NCI-H460 (cell line): ENCODE measurements around a stretch of chr12.

DNA sequence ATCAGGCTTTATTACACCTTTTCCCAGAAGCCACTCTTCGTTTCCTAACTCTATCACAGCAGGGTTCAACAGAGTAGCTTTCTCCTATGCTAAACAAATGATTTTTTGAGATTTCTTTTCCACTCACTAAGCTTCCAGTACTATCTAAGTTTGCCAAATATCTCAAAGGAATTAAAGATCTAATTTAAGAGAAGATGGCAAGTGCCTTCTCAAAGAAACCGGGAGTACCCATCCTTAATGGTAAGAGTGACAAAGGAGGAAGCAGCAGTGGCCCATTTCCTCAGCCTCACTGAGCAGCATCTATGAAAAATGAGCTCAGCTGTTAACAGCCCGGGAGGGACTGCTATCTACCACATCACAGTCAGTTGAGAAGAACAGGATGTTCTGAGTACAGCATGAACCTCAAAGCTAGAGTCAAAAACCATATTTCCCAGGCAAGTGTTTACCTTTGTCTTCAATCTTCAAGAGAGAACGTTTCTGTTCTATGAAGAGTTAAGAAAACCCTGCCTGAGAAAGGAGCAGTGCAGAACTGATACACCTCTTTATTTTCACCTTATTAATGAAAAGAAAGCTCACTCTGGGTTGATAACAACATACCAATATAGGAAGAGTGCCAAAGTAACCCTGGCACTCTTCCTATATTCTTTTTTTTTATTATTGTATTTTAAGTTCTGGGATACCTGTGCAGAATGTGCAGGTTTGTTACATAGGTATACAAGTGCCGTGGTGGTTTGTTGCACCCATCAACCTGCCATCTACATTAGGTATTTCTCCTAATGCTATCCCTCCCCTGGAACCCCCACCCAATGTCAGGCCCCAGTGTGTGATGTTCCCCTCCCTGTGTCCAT, 115.0 kb downstream of the BTG1 start:
RAMPAGE:
- cytosol, long total RNA: no peak
- long total RNA: no peak
- nucleus, long total RNA: no peak

GRCh38 chr12:92108126-92108498, 37.5 kb downstream of the BTG1 start:
RAMPAGE:
- cytosol, long total RNA: no peak
- long total RNA: no peak
- nucleus, long total RNA: no peak

GRCh38 chr12:92340908-92341355, 195.3 kb upstream of the BTG1 start:
RAMPAGE:
- cytosol, long total RNA: no peak
- long total RNA: no peak
- nucleus, long total RNA: no peak

DNA sequence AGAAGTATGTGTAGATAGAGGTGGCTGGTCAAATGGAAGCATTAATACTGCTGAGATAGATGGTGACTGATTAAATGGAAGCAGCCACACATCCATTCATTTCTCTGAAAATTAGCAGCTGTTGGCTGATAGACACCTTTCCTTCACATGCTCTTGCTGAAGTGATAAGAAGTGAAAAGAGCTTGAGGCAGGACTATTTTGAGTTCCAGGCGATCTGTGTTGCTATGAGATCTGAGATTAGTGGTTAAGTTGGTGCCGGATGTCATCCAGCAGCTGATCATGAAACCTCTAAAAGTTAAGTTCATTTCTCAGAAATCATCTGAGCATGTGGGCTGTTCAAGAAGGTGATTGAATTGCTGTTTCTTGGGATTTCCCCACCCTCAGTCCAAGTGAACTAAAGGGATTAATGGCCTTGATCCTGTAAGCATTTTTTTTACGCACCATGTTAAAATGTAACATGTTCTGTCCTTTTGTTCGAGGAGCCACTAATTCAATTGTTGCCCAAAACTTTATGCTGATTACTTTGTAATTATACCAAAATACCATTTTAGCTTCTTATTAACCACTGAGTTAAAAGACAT, 258.2 kb upstream of the BTG1 start:
RAMPAGE:
- cytosol, long total RNA: no peak
- long total RNA: no peak
- nucleus, long total RNA: no peak

GRCh38 chr12:92445758-92446342, 256.9 kb upstream of the PLEKHG7 start:
RAMPAGE:
- cytosol, long total RNA: no peak
- long total RNA: no peak
- nucleus, long total RNA: no peak

DNA sequence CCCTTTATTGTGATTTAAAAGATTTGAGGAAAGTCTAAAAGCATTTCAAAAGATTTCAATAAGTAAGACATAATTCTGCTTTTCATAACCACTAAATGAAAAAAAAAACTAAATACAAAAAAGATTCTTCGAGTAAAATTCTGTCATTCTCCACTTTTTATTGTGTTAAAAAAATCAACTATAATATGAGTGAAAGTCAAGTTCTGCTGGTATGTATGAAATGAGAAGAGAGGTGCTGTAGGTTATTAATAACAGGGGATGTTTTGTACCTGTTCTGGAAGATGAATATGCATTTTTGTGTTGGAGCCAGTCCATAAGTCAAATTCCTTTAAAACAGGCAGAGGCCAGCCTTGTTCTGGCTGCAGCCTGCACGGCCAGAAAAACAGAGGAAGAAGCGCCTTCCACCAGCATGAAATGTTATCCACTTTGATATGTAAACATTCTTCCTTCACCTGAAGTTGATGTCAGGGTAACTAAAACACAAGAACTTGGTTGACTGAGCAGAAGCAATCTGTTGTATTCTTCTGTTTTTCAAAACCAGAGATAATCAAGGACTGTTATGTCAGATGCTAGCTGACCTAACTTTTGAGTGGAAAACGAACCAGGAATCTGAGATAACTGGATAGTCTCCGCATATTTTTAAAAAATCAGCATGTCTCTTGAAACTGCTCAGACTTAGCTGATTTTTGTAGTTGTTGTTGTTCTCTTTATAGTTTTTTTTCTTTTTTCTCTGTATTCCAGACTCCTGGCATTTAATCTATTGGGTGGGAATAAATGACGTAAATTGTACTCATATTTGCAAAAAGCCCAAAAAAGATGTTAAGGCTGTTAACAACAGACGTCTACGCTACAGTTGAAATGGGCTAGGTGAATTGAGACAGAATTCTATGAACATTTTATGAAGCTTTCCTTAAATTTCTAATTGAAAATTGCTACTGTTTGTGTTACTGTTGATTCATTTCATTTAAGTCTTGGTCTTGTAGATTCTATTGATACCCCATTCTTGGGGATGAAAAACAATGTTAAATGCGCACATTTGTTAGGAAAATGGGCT, 237.8 kb upstream of the PLEKHG7 start:
RAMPAGE:
- cytosol, long total RNA: no peak
- long total RNA: no peak
- nucleus, long total RNA: no peak

GRCh38 chr12:92503344-92504301, 199.2 kb upstream of the PLEKHG7 start:
RAMPAGE:
- cytosol, long total RNA: no peak
- long total RNA: no peak
- nucleus, long total RNA: no peak

RAMPAGE:
- cytosol, long total RNA: no peak
- long total RNA: no peak
- nucleus, long total RNA: no peak
Observed at GRCh38 chr12:92589686-92590083, 113.1 kb upstream of the PLEKHG7 start.

RAMPAGE:
- cytosol, long total RNA: no peak
- long total RNA: no peak
- nucleus, long total RNA: no peak
Observed at GRCh38 chr12:92778940-92779695, 76.3 kb downstream of the PLEKHG7 start.

RAMPAGE:
- cytosol, long total RNA: no peak
- long total RNA: no peak
- nucleus, long total RNA: no peak
Observed at GRCh38 chr12:92824089-92824460, 105.0 kb downstream of the EEA1 start.

RAMPAGE:
- cytosol, long total RNA: no peak
- long total RNA: no peak
- nucleus, long total RNA: no peak
Observed at GRCh38 chr12:93098085-93098600, 169.0 kb upstream of the EEA1 start.

DNA sequence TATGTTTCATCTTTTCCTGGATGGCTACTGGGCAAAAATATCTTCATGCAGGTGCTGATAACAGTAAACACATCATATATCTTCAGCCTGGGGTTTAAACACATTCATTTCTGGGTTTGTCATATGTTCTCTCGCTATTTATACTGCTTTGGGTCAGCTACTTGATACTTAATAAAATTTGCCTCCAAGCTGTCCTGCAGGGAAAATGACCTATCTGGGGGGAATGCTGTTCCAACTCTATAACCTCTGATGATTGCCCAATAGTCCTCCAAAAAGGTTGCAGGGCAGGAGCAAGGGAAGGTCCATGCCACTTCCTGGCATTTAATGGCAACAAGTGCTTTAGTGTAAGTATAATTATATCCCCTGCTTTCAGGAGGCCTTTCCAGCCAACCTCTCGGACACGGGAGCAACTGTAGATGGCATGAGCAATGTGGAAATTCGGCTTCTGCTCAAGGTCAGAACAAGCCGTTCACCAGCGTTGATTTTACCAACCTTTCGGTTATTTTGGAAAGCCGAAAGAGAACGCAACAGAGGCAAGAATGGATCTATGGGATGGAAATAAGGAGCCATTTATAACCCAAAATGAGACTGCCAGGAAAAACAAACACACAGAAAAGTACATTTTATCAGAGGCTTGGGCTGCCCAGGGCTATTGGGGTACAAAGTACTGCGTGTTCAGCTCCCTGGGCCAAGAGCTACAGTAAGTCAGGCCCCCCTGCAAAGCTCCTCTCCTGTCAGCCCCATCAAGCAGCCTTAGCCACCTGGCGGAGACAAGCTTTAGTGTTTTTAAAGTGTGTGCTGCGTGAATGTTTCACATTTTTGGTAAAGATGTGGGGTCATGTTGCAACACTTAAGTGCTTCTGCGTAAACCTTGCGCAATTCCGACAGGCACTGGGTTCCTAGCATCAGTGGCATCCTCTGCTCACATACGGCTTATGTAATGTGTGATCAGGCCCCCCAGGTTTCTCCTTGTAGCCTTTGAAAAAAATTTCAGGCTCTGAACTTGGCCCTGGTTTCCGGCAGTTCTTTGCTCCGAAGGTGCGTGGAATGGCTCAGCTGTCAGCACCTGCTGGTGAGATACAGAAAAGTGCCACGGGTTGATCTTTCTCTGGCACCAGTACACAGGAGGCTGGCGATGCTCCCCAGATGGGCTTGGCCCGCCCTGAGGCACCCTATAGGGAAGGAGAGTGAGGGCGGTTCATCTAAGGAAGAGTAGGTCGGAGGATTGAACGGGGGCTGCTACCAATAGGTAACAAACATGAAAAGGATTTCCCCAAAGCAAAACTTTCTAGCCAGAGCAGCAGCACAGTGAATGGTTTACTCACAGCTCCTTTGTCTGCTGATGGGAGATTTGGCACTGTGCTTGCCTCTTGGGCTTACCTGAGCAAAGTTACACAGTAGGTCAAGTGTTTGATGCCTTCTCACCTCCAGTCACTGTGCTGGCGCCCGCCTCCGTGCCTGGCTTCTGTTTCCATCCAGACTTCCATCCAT, 198.5 kb upstream of the EEA1 start:
RAMPAGE:
- cytosol, long total RNA: no peak
- long total RNA: no peak
- nucleus, long total RNA: no peak

DNA sequence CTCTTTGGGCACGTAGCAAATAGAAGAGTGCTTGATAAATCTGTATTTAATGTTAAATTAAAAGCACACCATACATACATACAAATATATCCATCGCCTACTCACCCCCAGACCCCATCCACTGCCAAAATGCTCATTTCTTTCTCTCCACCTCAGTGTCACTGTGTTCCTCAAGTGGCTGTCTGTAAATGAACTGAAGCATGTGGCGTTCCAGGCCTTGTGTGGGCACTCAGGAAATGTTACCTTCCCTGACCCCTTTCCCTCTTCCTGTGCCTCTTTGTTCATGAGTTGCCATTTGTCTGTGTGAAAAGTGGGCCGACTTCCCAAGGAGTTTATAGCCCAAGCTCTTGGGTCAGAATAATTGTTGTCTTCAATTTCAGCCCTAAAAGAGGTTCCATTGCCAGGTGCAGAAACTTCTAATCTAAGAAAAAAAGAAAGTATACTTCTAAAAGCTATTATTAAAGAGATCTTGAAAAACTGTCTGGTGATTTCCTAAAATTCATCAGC, 201.3 kb upstream of the EEA1 start:
RAMPAGE:
- cytosol, long total RNA: no peak
- long total RNA: no peak
- nucleus, long total RNA: no peak

DNA sequence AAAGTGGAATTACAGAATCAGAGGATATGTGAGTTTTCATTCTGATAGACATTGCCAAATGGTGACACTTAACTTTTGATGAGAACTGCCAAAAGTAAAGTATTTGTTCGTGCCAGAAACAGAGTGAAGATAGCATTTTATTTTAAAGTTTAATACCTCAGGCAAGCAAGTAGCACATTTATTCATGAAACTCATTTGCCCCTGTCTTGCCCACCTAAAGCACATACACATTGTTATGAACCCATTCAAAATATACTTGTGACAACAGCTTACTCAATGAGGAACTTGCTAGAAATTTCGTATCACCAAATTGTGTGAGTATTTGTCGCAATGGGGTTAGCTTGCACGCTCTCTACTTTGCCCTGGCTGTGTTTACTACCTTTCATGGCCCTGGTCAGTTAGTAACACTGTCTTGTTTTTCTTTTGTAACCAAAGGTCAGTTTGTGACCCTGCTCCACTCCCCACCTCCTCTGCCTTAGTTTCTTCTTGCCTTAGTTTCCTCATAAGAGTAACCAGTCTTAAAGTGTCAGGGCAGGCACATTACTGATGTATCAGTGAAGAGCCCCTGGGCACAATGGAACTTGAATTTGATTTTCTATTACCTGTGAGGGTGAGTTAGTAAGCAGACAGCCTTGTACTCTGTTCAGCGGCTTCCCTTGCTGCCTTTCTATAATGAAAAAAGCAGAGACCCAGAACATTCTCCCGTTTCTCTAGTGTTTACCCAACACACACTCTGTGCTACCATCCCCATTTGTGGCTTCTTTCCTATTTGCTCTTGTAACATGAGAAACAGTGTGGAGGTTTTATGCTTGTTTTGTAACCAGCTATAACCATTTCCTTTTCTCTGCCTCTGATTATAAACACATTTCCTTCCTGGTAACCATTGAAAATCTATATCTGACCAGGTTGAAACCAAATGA, 205.9 kb upstream of the EEA1 start:
RAMPAGE:
- cytosol, long total RNA: no peak
- long total RNA: no peak
- nucleus, long total RNA: no peak

RAMPAGE:
- cytosol, long total RNA: no peak
- long total RNA: no peak
- nucleus, long total RNA: no peak
Observed at GRCh38 chr12:93139030-93139482, 210.0 kb upstream of the EEA1 start.

GRCh38 chr12:93398699-93399184, 21.0 kb downstream of the NUDT4 start:
RAMPAGE:
- cytosol, long total RNA: no peak
- long total RNA: no peak
- nucleus, long total RNA: no peak

DNA sequence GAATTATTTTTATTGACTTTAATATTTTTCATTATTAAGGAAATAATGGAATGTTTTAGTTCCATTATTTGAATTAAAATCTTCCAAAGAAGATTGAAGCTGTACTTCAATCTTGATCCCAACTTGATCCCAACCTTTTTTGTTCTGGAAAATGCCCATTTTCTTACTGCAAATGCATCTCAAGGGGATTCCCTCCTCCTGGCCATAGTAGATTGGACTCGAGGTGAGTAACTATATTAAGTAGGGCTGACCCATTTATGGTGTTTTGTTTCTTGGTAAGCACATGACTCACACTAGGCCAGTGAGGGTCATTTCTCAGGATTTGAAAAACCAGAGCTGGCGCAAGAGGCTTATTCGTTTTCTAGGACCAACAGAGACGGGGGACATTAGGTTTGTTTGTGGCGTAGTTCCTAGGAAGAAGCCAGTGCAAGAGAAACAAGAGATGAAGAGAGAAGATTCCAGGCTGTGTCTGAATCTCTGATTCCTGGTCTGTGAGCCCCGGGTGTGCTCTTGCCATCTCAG, 51.4 kb downstream of the MRPL42 start:
RAMPAGE:
- cytosol, long total RNA: no peak
- long total RNA: no peak
- nucleus, long total RNA: no peak

DNA sequence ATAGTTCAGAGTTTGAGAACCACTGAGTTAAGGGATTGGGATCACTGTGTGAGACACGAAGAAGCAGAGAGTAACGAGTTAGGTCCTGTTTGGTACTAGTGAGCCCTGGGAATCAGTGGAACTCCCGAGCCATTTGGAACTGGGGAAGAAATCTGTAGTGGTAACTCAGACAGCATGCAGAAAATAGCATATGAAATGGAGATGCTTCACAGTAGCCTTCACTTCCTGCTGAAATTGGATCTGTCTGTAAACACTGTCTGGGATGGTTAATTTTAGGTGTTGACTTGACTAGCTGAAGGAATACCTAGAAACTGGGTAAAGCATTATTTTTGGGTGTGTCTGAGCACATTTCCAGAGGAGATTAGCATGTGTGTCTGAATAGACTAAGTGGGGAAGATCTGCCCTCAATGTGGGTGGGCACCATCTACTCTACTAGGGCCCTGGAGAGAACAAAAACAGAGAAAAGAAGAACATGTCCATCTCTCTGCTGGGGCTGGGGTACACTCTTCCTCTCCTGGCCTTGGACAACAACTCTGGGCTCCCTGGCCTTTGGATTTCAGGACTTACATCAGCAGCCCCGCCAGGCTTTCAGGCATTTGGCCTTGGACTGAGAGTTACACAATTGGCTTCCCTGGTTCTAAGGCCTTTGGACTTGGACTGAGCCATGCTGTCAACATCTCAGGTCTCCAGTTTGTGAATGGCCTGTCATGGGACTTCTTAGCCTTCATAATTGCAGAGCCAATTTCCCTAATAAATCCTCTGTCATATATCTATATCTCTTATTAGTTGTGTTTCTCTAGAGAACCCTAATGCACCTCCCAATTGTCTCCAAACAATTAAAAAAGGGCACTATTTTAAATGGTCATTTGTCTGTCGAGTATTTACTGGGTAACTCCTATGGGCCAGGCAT, 14.0 kb upstream of the CRADD start:
RAMPAGE:
- cytosol, long total RNA: no peak
- long total RNA: no peak
- nucleus, long total RNA: no peak

GRCh38 chr12:93698461-93699017, 21.4 kb downstream of the CRADD start:
RAMPAGE:
- cytosol, long total RNA: no peak
- long total RNA: no peak
- nucleus, long total RNA: no peak

RAMPAGE:
- cytosol, long total RNA: no peak
- long total RNA: no peak
- nucleus, long total RNA: no peak
Observed at GRCh38 chr12:93699211-93699824, 22.1 kb downstream of the CRADD start.